ENCODE results near the gene PRKN.

- PRO-cap, 2 experiments: no peak in any of the 2 experiments
These were observed 38.9 kb downstream of the SLC22A1 start for GRCh38 chr6:160160491-160160887.

DNA sequence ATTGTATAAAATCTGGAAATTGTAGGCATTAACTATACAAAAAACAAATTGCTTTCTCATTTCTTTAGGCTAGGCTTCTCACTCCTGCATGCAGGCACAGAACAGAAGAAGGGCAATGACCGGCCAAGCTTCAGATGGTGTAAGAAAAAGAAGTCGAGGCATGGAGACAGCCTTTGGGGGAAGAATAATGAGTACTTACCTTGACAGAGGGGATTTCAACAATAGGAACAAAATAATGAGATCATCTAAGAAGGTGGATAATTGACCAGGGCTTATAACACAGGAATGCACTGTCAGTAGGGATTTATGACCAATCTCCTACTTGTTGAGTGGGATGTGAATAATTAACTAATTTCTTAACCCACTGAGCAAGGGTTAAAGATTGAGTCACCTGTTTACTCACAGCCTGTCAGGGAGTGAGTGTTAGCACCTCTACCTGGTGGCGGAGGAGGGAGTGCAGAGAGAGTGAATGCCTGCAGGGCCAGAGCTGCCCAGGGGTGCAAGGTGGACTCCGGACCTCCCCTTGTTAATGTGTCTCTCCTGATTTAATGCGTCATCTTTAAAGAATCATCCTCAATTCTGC is 4.0 kb downstream of the SLC22A2 start:
- PRO-cap, 2 experiments: no peak in any of the 2 experiments

DNA sequence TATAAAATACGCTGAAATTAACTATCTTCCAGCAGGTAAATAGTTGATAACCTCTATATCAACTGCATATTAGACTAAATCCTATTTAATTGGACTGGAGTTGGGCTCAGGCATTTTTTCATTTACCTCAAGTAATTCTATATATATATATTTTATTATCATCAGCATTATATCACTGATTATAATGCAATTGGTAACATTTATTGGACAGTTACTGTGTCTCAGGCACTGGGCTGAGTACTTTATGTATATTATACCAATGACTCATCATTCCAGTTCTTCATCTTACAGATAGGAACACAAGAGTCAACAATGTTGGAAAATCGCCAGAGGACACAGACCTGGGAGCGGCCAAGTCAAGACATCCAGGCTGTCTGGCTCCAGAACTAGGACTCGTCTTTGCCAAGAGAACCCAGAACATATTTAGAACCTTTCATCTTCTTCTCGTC is 43.1 kb downstream of the SLC22A3 start:
- PRO-cap, 2 experiments: no peak in any of the 2 experiments

- PRO-cap, 2 experiments: no peak in any of the 2 experiments
These were observed 89.7 kb downstream of the SLC22A3 start for GRCh38 chr6:160437728-160438511.

DNA sequence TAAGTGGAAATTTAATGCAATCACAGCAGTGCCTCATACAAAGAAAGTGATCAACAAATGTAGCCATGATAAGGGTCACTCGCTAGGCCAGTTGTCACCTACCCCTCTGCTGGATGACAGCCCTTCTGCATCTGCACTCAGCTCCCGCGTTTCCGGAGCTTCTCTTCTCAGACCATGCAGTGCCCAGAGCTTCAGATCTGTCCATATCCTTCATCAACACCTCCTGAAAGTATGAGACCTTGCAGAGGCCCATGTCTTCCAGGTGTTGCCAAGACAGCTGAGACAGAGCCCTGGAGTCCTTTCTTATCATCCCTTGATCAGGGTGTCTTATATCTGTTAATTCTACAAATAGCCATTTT is 142.2 kb downstream of the LPA start:
- PRO-cap, 2 experiments: no peak in any of the 2 experiments

GRCh38 chr6:160685679-160685878 is 16.5 kb upstream of the PLG start:
- PRO-cap, 2 experiments: no peak in any of the 2 experiments

GRCh38 chr6:160707238-160707476 is 5.1 kb downstream of the PLG start:
- PRO-cap, 2 experiments: no peak in any of the 2 experiments

- PRO-cap, 2 experiments: no peak in any of the 2 experiments
These were observed 36.7 kb downstream of the PLG start for GRCh38 chr6:160738591-160739351.

GRCh38 chr6:160740631-160741587 is 38.9 kb downstream of the PLG start:
- PRO-cap, 2 experiments: no peak in any of the 2 experiments

GRCh38 chr6:160930339-160931618 is 60.8 kb upstream of the MAP3K4 start:
- PRO-cap, 2 experiments: no peak in any of the 2 experiments

- PRO-cap, 2 experiments: no peak in any of the 2 experiments
These were observed 103.8 kb downstream of the AGPAT4 start for GRCh38 chr6:161170127-161170482.

- PRO-cap, 2 experiments: no peak in any of the 2 experiments
These were observed 57.4 kb downstream of the AGPAT4 start for GRCh38 chr6:161216108-161217157.

GRCh38 chr6:162477951-162478948 is 249.3 kb downstream of the PRKN start:
- PRO-cap, 2 experiments: no peak in any of the 2 experiments

DNA sequence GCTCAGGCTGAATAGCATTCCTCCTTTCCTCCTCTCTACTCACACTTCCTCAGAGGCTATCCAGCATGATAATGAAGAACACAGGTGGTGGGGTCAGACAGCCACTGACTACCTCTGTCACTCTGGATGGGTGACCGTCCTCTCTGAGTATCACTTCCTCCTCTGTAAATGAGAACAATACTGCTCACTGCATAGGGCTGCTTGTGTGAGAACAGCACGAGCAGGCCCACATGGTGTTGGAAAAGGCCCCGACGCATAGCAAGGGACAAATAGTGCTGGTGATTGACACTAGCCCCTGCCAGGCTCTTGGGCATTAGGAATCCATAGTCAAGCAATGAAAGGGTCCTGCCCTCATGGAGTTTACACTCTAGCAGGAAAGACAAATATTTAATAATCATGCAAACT is 239.1 kb downstream of the PRKN start:
- PRO-cap, 2 experiments: no peak in any of the 2 experiments

DNA sequence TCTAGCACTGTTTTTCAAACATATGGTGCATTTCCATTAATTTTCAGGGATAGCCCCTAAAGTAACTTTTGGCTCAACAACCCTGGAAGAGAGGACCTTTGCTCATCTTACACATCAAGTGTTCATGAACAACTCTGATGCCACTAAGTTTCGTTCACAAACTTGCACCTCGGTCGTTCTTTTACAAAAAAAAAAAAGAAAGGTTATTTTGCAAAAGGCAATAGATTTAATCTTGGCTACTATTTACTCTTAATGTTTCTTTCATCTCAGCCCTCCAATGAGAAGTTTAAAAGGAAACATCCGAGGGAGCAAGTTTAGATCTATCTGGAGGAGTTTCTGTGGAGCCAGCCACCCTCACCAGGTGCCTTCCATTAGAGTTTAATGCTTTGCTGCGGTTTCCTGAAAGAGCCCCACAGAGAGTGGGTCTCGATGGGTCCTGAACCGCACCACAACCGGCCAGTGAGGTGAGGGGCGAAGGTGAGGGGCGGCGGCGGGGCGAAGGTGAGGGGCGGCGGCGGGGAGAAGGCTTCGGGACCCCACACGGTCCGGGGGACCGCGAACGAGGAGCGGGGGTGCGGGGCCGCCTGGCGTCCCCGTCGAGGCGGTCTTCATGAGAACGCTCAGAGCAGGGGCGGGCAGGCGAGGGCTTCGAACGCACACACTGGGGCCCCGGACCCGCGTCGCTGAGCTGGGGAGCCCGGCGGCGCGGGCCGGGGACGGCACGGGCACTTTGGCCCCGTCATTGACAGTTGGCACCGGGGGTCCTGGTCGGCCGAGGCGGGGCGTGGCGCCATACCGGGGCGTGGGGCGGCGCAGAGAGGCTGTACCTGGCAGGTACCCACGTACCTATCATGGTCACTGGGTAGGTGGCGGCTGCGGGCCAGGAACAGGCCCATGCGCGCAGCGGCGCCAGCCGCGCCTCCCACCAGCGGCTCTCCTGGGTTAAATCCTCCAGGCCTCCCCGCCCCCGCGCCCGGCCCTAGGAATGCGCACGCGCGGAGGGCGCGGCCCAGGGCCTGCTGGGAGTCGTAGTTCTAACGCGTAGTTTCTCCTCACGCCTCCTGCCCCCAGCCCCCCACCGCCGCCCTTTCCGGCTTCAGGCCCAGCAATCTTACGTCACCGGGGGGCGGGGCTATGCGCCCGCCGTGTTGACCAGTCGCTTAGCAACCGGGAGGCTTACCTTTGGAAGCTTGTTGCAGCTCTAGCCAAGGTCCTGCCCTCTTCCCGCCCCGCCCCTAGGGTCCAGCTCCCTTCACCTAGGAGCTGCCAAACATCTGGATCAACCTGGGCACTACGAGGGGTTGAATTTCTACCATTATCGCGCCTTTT is at the start of gene PRKN:
Gene PRKN, minus strand, starts transcription at position 951 of the 1,329 bp plus-strand sequence.
- PRO-cap, 2 experiments: peak in 2 of 2 experiments; most common minus-strand start position 939 of the sequence (in 2)

DNA sequence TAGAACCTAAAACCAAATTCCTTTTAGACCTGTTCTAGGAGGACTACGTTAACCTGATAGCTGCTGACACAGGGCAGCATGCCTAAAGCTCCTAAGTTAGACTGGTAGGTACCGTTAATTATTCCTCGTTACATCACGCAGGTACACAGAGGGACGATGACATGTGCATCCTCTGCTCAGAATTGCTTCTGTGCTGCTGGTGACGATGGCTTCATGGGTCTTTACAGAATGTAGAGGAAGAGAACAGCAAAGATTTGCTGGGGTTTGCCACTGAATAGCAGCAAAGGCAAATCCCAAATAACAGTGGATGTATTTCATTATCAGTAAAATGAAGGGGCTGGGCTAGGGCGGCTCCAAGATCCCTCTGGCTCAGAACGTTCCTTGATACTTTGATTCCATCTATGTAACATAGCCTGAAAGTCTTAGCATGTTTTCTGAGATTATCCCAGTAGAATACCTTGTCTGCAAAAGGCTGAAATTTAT is 141.1 kb downstream of the PACRG start:
- PRO-cap, 2 experiments: no peak in any of the 2 experiments

GRCh38 chr6:163180934-163181609 is 233.4 kb upstream of the QKI start:
- PRO-cap, 2 experiments: no peak in any of the 2 experiments

- PRO-cap, 2 experiments: no peak in any of the 2 experiments
These were observed 222.8 kb upstream of the QKI start for GRCh38 chr6:163191358-163192401.

DNA sequence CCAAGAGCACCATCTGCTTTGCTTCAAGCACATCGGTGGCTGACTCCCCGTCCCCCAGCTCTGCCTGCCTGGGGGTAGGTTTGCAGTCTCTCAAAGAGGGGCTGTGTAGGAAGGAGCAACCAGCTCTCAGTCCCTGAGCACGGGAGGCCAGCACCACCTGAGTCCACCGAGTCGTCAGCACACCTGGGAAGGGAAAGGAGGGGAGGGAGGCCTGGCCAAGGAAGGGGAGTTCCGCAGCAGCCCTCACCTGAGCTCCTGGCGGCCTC is 78.4 kb upstream of the QKI start:
- PRO-cap, 2 experiments: no peak in any of the 2 experiments

DNA sequence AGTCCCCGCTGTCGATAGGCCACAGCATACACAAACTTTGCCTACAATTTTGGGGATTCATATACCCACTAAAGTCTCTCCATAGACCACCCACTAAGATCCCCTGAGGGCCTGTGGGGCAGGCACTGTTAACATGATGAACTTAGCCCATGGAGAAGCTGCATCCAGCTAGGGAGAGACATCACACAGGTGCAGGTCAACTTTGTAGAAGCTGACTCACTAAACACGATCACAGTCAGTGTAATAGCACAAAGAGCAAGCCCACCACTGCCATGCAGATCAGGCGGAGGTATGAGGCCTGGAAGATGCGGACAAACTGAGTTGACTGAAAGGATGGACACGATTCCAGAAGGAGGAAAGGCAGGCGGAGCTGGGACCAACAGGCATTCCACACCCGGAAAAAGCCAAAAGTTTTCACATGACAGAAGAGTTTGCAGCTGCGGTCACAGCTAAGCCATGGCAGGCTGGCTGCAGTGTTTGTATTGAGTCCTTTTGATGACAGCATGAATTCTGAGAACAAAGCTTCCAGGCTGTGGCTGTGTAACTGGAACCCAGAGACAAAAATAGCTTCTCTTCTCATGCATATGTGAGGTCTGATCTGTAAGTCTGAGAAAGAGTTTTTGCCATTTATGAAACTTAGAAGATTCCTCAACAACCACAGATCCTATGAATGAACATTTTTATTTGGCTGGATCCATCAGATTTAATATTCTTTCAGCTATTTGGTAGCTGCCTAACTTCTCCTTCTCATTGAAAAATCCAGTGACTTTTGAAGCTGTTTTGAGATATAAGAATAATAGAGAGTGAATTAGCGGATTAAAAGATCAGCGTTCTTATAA is 75.5 kb upstream of the QKI start:
- PRO-cap, 2 experiments: no peak in any of the 2 experiments

Measured in monocyte (primary cell).